Left cardiac atrium (tissue), 1 donor: ENCODE data around the genes HOXD8 and TTC30A.

GRCh38 chr2:176126891-176127404, 2.6 kb upstream of the HOXD8 start:
- PRO-cap, result no peak

DNA sequence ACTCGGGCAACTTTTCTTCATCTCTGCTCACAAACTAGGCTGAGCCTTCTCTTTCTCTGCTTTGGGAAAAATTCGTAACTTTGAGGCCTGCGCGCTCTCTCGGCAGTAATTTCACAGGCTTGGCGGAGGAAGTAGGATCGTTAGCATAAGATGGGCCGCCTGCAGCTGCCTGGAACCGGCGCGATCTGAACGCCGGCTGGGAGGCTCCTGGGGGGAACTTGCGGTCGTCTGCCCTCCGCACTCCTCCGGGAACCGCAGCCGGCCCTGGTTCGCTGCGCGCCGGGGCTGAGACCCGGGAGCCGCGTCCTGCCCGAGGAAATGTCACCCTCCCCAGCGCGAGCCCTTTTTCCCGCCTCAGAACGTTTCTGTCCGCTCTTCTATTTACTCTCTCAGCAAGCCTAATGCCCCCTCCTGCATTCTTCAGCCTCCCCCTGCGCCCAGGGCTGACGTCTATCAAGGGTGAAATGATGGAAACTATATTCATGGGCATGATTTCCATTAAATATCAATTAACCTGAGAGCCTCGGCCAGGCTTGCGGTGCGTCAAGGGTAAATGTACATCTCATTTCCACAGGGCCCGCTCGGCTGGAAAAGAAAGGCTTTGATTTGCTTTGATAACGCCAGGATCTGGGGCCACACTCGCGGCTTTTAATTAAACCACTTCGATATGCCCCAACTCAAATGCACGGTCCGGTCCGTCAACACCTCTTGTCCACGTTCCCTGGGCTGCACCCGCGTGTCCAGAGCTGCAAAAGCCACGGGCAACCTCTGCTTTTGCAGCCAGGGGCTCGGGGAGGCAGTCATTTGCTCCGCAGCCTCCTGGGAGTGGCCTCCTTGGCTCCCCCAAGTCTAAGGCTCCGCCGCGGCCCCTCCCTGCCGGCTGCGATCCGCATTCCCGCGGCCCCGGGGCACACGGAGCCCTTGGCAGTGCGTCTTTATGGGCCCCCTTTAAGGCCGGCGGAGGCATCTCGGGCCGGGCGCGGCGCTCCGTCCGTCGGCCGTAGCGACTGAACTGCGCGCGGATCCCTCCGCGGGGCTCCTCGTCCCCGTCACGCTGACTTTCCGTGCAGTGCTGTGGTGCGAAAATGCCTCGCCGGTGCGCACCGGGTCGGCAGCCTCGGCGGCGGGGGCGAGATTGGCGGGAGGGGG, at the start of gene HOXD8:
Gene HOXD8 (plus strand): TSS at position 1,027 of the 1,149 bp plus-strand sequence.
- PRO-cap, result bidirectional peak, plus-strand start at position 1,067 of the sequence, minus-strand start at position 923 of the sequence

- PRO-cap, result no peak
Observed at GRCh38 chr2:176174888-176175467, 13.5 kb upstream of the HOXD1 start.

DNA sequence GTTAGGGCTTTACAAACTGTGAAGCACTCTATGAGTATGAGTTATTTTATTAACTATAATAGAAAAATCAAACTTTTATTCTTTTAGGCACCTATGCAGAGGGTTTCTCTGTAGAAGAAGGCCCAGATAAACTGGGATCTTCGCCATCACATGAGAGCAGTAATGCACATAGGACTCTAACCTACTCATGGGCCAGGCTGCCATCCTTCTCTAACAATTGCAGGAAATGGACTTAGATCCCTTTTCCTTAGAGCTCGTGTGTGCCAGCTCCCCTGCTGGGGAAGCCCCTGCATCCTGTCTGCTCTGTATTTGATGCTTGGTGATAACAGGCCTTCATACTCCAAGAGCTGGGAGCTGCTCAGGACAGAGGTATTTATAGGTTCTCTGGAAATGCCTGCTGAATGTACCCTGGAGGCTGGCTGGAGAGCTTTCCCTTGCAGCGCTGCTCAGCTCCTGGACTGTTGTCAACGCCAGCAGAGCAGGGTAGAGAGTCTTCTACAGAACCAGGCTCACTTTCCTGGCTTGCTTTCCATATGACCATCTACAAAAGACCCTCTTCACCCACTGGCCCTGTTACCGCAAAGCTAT, 249.6 kb downstream of the MTX2 start:
- PRO-cap, result no peak

DNA sequence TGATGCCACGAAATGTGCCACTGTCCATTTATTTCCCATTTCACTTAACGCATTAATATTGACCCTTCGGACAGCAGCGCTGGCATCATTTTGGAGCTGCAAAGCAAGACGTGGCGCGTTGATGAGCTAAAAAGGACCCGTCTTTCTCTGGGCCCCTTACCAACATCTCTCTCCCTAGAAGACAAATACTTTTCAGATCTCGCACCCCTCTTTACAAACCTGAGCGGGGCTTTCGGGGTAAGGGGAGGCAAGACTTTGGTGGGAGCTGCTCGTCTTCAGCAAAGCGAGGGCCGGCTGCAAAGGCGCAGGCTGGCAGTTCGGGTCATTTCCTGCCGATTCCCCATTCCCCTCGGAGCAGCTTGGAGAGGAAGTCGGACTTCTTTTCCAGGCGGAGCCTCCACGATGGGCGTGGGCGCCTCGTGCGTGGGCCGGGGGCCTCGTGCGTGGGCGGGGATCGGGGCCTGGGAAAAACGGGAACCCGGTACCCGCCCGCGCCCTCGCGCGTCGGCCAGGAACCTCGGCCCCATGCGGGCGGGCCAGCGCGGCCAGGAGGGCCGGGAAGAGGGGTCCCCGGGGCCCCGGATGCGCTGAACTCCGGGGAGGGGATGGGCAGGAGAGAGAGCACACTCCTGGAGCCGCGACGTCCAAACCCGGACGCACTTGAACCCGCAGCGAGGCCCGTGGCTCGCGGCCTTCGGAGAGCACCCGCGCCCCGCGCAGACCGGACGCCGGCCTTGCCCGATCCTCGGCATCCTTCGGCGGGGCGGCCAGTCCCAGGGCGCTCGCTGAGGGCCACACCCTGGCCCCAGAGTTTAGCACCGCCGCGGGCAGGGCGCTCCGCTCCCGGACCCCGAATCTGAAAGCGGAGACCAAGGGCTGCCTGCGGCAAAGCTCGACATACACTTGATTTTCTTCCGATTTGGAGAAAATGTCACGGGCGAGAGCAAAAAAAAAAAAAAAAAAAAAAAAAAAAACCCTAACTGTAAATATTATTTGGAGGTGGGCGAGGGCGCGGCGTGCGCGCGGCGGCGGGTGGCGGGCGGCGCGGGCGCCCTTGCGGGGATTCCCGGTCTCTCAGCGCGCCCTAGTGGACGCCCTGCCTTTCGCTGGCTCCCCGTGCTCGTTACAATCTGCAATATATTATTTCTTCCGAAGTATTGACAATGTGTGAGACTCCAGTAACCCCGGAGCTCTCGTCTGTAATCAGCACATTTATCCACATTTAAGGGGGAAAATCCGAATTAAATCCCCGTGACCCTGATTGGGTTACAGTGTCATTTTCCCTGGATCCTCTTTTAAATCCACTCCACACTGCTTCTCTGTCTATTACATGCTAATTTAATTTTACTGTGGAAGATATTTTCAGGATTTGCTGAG, 368.5 kb downstream of the MTX2 start:
- PRO-cap, result bidirectional peak, plus-strand start at position 502 of the sequence, minus-strand start at position 351 of the sequence; unidirectional peak, minus-strand start at position 747 of the sequence

- PRO-cap, result no peak
Observed at GRCh38 chr2:176653761-176654345, 384.6 kb downstream of the MTX2 start.

- PRO-cap, result no peak
Observed at GRCh38 chr2:177117344-177117696, 95.3 kb upstream of the HNRNPA3 start.

DNA sequence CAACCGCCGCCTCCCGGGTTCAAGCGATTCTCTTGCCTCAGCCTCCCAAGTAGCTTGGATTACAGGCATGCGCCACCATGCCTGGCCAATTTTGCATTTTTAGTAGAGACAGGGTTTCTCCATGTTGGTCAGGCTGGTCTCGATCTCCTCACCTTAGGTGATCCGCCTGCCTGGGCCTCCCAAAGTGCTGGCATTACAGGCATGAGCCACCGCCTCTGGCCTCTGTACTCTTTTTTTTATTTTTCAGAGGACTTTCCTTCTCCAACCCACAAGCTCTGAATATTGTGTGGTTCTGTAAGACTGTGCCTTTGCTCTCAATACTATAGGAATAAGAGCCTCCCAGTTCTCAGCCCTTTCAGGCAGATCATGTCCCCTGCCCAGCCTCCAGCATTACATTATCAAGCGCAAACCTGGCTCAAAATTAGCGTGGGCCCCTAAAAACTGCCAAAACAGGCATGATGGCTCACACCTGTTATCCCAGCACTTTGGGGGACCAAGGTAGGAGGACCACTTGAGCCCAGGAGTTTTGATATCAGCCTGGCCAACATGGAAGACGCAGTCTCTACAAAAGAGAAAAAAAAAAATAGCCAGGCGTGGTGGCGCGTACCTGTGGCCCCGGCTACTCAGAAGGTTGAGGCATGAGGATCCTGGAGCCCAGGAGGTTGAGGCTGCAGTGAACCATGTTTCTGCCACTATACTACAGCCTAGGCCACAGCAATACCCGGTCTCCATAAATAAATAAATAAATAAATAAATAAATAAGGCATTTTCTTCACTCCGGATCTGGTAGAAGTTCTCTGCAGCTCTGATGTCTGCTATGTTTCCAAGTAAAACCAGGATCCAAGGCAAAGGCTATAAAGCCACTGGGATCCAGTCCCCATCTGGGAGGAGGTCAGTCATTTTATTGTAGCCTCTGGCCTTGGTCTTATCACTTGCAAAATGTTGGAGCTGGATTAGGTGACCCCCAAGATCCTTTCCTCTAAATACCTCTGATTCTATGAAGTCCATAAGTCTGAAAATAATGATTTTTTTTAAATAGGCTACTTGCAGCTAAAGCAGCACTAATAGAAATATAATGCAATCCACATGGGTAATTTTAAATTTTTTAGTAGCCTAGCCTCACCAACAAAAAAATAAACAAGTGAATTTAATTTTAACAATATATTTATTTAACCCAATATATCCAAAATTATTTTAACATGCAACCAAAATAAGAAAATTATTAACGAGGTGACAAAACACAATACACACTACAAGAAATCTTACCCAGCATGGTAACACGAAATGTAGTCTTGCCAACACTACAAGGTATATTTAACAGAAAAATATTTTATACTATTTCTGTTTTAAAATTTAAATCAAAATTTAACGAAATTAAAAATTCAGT, 15.5 kb downstream of the NFE2L2 start:
- PRO-cap, result no peak

- PRO-cap, result no peak
Observed at GRCh38 chr2:177254937-177256113, 9.2 kb downstream of the NFE2L2 start.

DNA sequence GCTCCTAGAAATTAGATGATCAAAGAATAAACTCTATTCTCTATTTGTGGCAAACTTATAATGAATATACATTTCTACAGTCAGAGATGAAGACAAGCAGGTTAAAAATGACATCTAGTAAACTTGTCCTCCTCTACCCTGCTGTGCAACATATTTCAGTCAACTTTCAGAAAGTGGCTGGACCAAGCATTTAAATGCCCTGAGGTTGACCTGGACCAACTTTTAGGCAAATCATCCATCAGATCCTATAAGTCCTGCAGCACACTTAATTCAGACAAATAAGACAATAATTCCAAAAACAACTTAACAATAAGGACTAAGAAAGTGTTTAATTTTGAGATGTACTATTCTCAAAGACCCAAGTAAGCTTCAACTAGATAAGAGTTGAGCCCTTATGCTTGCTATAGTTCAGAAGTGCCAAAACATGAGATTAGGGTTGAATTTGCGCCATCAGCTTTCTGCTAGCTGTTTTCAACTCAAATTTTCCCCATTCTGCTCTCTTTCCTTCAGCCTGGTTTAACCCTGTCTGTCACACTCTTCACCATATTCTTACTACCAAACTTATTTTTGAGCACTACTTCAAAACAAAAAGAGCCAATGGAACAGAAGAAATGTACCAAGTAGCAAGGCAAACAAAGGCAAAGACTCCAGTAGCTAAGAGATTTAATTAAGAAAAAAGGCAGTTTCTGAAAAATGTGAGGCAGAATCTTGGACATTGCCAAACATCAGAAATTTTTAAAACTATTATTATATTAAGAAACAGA, 4.2 kb downstream of the NFE2L2 start:
- PRO-cap, result no peak

- PRO-cap, result no peak
Observed at GRCh38 chr2:177261833-177262987, 2.3 kb downstream of the NFE2L2 start.

DNA sequence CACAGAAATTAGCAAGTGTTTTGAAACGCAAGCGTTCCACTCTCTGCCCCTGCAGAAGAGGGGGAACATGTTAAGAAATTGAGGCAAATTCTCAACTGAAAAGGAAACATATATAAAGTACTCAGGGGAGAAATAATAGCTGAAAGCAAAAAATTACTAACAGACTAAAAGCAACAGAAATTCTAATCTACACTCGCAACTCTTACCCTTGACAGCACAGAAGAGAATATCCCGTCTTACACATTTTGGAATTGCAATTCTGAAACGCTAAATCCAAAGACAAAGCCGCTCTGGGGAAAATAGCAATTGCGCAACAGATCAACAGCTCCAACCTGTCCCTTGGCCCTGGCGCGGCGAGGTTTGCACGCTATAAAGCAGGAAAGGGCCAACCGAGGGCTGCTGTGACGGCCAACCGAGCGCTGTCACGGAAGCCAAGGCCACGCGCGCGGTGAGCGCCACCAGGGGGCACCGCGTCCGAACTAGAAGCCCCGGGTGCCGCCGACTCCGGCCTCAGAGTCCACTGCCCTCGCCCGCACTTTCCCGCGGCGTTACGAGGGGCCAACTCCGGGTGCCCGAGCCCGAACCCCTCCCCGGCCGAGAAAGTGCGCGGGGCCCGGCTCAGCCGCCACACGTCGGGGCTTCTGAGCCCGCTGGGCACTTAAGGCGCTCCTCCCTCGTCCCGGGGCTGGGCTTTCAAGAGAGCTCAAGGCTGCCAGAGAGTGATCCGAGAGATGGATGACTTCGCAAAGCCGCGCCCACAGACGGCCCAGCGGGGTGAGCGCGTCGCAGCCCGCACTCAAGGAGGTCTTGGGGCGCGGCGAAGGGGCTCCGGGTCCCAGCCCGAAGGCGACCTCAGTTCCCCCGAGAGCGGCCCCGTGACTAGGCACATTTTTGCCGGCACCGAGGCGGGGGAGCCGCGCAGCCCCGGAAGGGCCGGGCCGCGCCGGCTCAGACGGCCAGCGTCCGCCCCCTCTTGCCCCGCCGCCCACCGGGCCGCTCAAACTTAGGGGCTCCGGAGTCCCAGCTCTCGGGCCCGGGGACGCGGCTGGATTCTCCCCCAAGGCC, 998 bp downstream of the NFE2L2 start:
- PRO-cap, result bidirectional peak, plus-strand start at position 513 of the sequence, minus-strand start at position 355 of the sequence; bidirectional peak, plus-strand start at position 770 of the sequence, minus-strand start at position 643 of the sequence; bidirectional peak, plus-strand start at position 981 of the sequence, minus-strand start at position 881 of the sequence

DNA sequence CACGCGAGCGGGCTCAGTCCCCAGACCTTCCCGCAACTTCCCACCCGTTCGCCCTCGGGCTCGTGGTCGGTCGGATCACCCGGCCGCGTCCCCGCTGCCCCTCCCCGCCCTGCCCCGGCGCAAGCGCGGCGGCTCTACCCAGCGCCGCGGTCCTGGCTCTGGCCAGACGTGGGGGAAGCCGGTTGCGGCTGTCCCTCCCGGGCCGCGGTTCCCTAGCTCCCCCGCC, 352 bp downstream of the NFE2L2 start:
- PRO-cap, result bidirectional peak, plus-strand start at position 165 of the sequence, minus-strand start at position 170 of the sequence

GRCh38 chr2:177322659-177323063, 58.1 kb upstream of the NFE2L2 start:
- PRO-cap, result no peak

DNA sequence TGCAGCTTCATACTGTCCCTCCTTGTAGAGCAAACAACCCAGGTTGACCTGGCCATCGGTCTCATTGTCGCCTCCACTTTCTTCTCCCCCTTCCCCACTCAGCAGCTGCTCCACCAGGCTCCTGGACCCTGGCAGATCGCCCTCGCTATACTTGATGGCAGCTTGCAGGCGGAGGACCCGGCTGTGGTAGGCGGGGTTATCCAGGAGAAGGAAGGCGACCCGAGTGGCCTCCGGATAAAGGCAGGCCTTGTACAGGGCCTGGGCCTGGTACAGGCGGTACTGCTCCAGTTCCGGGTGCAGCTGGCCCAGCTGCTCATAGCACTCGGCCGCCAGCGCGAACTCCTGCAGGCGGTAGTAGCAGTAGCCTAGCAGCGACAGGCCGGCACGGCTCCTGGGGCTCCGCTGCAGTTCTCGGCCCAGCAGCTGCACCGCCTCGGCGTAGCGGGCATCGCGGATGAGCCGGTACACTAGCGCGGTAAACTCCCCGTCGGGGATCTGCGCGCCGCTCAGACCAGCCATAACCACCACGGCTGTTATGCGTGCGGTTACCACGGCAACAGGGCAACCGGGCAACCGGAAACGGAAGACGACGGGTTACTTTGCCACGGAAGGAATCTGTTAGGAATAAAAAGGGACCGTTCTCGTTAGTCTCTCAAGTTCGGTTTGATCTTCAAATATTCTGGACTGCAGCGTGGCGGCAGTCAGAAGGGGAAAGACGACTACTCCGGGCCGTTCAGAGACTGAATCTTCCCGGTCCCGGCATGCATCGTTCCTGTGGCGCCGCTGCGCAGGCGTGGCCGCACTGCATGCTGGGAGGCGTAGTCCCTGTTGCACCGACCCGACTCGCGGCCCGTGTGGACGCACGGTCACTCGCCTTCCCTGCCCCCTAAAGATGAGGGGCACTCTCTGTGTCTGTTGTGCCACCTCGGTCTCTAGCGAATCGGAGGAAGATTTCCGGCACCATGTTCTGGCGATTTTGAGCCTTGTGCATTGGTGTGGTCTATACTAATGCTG, at the start of gene TTC30A:
Gene TTC30A (minus strand): TSS at position 560 of the 1,014 bp plus-strand sequence.
- PRO-cap, result bidirectional peak, plus-strand start at position 831 of the sequence, minus-strand start at position 532 of the sequence

- PRO-cap, result no peak
Observed at GRCh38 chr2:177724512-177724810, 105.9 kb upstream of the TTC30A start.

GRCh38 chr2:177915125-177915480, 157.5 kb downstream of the PDE11A start:
- PRO-cap, result no peak

GRCh38 chr2:178281753-178282523, 87.6 kb downstream of the OSBPL6 start:
- PRO-cap, result no peak

- PRO-cap, result no peak
Observed at GRCh38 chr2:178484459-178485166, 4.4 kb downstream of the PLEKHA3 start.

- PRO-cap, result no peak
Observed at GRCh38 chr2:178575780-178576377, 95.6 kb downstream of the PLEKHA3 start.